ENCODE data around the gene DIPK1C.

DNA sequence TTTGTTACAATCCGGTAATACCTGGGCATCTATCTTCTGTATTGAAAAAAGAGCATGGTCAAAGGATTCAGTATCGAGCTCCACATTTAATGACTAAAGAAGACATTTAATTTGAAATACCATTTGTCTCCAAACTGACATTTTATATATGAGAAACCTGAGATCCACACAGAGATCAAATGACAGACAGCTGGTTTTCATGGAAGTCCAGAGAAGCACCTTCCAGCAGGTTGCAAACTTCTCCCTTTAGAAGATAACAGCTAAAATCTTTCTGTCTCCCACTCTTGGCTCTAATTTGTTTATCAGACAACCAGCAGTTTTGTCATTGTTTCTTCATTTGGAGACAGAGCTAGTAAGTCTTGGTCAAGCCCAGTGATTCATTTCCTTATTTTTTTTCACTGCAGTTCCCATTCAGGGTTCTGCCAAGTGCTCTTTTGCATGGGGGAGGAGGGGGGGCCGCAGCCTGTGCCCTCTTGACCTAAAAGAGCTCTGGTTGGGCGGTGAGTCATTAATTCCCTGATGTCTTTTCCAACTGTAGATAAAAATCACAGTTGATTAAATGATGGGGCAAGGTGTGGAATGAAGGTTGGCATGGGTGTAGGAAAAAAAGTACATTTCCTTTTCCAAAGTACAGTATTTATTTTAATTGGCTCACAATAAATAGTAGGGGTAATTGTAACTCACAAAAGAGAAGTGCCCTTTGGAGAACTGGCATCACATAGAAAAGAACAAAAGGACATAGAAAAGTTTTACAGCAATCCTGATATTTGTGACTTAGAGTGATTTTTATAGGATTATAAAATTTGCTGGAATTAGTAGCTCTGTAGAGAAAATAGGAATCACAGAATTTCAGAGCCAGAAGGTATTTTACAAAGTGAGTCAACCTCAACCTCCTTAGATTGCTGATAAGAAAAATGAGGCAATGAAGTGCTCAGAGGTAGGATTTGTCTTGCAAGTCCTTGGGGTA lies 133.3 kb downstream of the SOCS6 start:
- RAMPAGE, long total RNA: no peak
- RRBS: no CpG with 5 or more reads among the region's 4 CpGs

GRCh38 chr18:70431235-70431434 lies 142.3 kb downstream of the SOCS6 start:
- RAMPAGE, long total RNA: no peak
- RRBS: no CpG with 5 or more reads among the region's 1 CpG

DNA sequence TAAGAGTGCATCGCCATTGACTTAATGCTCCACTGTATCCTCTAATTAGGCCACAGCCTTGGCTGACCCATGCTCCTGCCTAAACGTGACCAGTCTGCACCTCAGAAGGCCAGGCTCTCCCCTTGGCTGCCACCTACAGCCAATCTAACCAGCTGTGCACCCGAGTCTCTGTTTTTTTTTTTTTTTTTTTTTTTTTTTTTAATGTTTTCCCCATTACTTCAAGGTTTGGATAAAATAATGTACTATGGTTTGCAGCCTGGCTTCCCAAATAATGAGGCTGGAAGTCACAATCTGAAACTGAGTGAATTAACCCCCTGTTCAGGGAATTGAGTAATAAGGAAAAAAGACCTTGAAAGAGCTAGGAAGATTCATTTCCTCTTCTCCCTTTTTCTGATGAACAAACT lies 361.3 kb downstream of the SOCS6 start:
- RAMPAGE, long total RNA: no peak
- RRBS: no CpG with 5 or more reads among the region's 3 CpGs

DNA sequence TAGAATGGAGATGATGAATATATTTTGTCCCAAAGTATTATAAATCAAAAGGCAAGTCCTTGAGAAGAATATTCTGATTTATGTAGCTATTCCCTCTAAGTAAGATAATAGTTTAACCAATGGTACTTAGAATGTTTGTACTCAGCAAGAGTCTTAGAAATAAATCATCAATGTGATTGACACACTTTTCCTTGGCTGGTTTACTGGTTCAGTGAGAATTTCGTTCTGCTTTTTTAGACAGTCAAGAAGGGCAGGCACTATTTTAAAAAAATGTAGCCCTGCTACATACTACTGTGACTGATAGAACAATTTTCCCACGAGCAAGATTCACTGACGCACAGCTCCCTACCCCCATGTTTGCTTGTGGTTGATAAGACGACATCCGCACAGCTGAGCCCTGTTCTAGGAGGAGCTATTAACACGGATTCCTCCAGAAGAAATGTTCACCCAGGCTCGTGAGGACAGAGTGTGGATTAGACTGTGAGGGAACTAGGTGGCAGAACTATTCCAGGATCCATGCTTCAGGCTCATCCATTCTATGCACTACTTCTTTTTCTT lies 370.1 kb downstream of the SOCS6 start:
- RAMPAGE, long total RNA: no peak
- RRBS: no CpG with 5 or more reads among the region's 7 CpGs

DNA sequence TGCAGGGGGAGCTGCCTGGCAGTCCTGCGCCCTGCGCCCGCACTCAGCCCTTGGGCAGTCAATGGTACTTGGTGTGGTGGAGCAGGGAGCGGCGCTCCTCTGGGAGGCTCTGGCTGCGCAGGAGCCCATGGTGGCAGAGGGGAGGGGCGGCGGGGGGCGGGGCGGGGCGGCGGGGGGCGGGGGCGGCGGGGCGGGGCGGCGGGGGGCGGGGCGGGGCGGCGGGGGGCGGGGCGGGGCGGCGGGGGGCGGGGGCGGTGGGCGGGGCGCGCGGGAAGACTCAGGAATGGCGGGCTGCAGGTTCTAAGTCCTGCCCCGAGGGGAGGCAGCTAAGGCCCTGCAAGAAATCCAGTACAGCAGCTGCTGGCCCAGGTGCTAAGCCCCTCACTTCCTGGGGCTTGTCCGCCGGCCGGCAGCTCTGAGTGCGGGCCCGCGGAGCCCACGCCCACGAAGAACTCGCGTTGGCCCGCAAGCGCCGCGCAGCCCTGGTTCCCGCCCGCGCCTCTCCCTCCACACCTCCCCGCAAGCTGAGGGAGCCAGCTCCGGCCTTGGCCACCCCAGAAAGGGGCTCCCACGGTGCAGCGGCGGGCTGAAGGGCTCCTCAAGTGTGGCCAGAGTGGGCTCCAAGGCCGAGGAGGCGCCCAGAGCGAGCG lies 923.6 kb downstream of the SOCS6 start:
- RAMPAGE, long total RNA: no peak
- RRBS: no CpG with 5 or more reads among the region's 60 CpGs

DNA sequence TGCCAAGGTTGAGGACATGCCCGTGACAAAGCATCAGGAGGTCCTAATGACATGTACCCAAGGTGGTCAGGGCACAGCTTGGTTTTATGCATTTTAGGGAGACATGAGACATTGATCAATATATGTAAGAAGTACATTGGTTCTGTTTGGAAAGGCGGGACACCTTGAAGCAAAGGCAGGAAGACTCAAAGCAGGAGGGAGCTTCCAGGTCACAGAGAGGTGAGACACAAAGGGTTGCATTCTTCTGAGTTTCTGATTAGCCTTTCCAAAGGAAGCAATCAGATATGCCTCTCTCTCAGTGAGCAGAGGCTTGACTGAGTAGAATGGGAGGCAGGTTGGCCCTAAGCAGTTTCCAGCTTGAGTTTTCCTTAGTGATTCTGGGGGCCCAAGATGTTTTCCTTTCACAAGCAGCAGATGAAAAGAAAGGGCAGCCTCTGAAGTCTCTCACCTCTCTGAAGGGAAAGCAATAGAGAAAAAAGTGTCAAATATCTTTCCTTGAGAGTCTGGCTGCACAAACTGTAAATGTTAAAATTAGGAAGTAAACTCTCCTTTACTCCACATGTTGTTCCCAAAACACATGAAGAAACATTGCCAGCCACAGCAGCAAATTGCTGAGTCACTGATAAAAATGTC lies 40.4 kb downstream of the CYB5A start:
- RAMPAGE, long total RNA: no peak
- RRBS: no CpG with 5 or more reads among the region's 2 CpGs

- RAMPAGE, long total RNA: no peak
- RRBS: 2% methylated on average over 49 of the region's 96 CpGs
Measured at GRCh38 chr18:74456826-74457613, at the start of gene DIPK1C. Gene DIPK1C, minus strand, starts transcription at chr18:74457308.

GRCh38 chr18:74501037-74501933 lies 5.1 kb downstream of the CNDP2 start:
- RAMPAGE, long total RNA: no peak
- RRBS: no CpG with 5 or more reads among the region's 17 CpGs

DNA sequence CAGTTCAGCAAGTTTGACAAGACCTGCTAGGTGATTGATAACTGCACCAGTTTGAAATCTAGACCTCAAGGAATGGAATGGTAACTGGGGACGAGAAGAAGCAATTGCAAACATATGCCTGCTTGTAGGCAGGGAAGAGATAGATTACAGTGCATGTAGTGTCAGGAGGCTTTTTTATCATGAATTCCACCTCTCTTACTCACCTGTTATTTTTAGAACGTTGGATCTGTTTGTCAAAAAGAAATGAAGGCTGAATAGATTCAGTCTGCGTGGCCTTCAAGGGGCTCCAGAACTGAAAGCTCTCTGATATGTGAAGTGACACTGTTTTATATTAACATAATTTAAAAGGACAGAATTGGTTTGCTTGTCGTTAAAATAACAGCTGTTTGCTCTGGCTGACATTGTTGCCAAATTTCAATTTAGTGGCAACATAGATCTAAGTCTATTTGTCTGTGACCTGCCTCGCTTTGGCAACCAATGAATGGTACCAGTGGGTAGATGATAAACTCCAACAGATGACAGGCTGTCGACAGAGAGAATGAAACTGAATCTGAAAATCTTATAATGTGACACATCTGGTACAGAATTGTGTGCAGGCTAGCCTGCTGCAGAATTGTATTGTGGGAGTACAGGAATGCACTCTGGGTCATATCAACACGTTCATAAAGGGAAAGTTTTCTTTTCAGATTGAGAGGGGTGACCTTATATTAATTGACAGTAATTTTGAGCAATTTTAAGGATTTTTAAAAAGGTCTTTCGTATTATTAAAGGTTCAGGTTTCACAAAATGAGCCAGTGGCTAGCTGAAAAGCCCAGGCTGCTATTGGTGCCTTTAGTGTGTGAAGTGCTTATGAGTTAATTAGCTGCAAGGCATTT lies 199.5 kb downstream of the ZNF407 start:
- RAMPAGE, long total RNA: no peak
- RRBS: no CpG with 5 or more reads among the region's 8 CpGs

- RAMPAGE, long total RNA: no peak
- RRBS: no CpG with 5 or more reads among the region's 14 CpGs
Measured at GRCh38 chr18:74905204-74905592, 303.7 kb downstream of the PTGR3 start.

- RAMPAGE, long total RNA: no peak
- RRBS: no CpG with 5 or more reads among the region's 9 CpGs
Measured at GRCh38 chr18:75053040-75053524, 155.9 kb downstream of the PTGR3 start.

GRCh38 chr18:75064167-75065026 lies 144.5 kb downstream of the PTGR3 start:
- RAMPAGE, long total RNA: no peak
- RRBS: 98% methylated on average over 5 of the region's 36 CpGs

DNA sequence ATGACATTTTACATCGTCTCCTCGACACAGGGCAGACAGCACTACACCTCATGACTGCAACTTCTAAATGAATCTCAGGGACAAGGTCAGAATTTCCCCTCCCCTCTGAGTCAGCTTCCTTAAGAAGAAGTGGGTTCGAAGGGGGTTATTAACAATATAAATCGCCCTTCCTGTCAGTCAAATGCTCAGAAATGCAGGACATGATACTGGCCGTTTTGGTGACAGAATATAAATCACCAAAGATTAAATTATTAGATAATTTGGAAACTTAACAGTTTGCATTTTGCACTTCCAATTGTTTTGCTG lies 57.2 kb downstream of the TSHZ1 start:
- RAMPAGE, long total RNA: no peak
- RRBS: no CpG with 5 or more reads among the region's 5 CpGs

DNA sequence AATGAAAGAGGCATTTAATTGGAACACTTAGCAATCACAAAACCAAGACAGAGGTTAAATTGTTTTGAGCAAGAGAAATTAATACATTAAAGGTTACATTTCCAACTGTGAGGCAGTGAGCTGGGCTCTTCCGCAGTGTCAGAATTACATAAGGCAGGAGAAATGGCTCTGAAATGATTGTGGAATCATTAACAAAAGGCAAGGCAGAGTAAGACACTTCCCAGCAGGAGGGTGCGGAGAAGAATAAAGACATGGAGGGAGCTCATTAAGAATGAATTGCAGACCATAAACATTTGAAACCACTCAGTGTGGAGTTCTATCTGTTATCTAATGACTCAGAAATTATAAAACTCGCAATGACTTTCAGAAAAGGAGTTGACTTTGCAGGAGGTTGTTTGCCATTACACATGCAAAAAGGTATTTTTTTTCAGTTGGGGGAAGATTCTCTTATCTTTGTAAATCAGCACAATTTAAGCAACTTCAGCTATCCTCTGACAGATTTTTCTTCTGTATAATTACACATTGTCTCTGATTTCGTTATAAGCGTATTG lies 77.0 kb downstream of the SMIM21 start:
- RAMPAGE, long total RNA: no peak
- RRBS: no CpG with 5 or more reads among the region's 5 CpGs

DNA sequence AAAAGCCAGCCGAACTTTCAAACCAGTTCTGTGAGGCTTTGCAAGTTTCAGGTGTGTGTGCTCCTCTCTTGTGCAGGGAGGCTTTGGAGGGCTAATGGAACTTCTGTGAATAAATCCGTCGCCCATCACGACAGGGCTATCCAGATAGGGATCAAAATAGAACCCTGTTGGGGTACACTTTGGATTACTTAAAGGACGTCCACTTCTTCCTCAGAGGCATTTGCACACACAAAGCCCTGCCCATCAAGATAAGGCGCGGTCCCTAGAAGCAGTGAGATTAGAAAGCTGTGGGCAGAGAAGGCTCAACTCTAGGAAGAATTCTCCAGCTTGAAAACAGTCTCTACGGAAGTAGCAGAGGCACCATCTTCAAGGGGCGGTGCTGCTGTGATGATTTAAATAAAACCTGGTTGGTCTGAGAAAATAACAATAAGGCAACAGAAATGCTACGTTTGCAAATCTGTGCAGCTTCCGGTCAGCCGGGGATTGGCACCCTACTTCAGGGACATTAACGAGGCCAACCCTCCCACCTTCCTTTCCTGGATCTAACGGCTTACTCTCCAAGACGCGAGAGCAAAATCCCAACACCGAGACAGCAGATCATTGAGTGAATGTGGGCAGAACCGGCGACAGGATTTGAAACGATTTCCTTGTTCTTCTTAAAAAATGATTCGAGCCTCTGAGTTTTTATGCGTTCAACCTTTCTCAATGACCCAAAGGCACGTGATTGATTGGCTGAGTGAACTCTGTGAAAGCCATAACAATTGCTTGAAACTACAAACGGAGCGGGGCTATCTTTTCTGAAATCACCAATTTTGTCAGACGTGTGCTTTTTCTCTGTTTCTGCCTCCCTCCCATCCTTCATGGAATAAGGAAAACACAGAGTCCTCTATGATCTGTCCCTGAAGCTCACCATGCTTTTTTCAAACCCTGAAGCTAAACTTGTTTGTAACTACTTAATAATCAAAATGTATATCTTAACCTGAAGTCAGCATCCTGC lies 93.6 kb upstream of the ZNF516 start:
- RAMPAGE, long total RNA: no peak
- RRBS: no CpG with 5 or more reads among the region's 26 CpGs

DNA sequence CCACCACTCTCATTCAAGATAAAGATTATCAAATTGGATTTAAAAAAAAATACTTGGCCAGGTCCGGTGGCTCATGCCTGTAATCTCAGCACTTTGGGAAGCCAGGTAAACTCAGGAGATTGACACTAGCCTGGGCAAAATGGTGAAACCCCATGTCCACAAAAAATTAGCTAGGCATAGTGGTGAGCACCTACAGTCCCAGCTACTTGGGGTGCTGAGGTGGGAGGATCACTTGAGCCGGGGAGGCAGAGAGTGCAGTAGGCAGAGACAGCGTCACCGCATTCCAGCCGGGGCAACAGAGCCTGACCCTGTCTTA lies 2.2 kb upstream of the ZNF236 start:
- RAMPAGE, long total RNA: no peak
- RRBS: 95% methylated on average over 4 of the region's 5 CpGs

- RAMPAGE, long total RNA: no peak
- RRBS: no CpG with 5 or more reads among the region's 7 CpGs
Measured at GRCh38 chr18:76821337-76821738, 1.0 kb upstream of the ZNF236 start.

DNA sequence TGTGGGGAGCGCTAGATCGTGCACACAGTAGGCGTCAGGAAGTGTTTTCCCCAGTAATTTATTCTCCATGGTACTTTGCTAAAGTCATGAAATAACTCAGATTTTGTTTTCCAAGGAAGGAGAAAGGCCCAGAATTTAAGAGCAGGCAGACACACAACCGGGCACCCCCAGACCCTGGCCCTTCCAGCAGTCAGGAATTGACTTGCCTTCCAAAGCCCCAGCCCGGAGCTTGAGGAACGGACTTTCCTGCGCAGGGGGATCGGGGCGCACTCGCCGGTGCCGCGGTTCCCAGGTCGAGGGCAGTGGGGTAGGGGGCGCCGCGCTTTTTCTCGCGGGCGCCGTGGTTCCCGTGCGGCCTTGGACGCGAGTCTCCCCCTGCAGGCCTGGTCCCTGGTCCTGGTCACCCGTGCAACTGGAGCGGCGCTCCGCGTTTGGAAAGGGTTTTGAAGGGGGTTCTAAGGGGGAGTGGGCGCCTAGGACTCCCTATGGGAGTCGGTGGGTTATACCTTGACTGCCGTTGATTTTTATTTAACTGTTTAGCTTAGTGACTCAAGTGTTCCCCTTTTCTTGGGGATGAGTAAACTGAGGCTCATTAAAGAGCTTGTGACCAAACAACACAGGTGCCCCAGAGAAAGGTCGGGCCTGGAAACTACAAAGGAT lies 1.3 kb downstream of the ZNF236 start:
- RAMPAGE, long total RNA: no peak
- RRBS: 38% methylated on average over 8 of the region's 34 CpGs

GRCh38 chr18:77006407-77007157 lies 126.0 kb downstream of the MBP start:
- RAMPAGE, long total RNA: no peak
- RRBS: 90% methylated on average over 2 of the region's 23 CpGs

DNA sequence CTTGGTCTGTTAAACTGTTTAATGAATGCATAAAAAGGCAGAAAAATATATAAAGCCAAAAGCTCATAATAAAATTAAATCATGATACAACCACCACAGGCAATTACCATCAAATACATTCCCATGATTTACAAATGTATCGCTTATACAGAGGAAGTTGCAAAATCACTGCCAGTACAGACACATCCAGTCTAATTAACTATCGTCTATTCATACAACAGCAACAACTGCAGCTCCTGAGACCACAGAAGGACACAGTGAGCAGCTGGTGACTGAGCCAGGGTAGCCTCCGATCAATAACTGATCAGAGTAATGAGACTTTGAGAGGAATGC lies 119.8 kb downstream of the MBP start:
- RAMPAGE, long total RNA: no peak
- RRBS: no CpG with 5 or more reads among the region's 3 CpGs

Measured in hepatocyte (in vitro differentiated cells and primary cell).